ENCODE measurements around a stretch of chr12.

- RRBS: no CpG with 5 or more reads among the region's 9 CpGs
These were observed 101.7 kb upstream of the ETV6 start for GRCh38 chr12:11547802-11548152.

DNA sequence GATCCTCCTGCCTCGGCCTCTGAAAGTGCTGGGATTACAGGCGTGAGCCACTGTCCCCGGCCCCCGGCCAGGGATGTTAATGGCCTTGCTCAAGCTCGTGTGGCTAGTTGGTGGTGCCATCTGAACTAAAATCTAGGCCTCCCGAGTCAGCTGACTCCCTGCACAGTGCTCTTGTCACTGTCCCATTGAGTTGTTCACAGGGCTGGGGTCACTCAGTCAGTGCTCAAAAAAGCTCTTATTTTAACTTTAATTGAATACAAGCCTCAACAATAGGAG is 8.9 kb downstream of the ETV6 start:
- RRBS: no CpG with 5 or more reads among the region's 6 CpGs

DNA sequence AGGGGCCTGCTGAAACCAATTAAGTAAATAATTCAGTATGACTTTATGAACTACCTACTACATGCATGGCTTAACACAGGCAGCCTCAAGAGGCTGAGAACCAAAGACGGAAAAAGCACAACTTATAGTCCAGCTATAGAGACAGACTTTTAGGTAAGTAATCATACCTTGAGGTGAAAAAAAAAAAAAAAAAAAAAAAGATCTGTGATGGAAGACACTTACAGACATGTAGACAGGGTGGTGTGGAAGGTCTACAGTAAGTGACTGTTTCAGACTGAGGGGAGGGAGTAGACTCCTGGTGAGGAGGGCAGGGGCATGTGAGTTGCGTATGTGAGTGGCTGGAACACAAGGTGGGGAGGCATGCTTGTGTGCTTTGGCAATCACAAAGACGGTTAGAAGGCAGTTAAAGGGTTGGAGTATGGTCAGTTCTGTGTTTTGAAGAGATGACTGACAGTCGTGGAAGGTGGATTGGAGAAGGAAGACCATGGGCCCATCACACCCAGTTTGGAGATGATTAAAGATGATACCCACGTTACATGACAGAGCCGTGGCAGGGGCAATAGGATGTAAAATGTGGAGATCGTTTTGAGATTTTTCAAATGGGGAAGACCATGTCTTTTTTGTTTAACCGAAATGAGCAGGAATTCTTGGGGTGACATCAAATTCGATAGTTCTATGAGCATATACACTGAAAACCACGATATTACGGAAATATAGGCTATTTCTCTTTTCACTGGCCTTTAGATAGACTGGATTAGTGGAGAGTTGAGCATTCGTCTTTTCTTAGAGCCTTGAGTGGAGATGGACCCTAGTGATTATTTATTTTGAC is 65.2 kb downstream of the ETV6 start:
- RRBS: no CpG with 5 or more reads among the region's 12 CpGs

- RRBS: no CpG with 5 or more reads among the region's 9 CpGs
These were observed 69.5 kb downstream of the ETV6 start for GRCh38 chr12:11718665-11719637.

GRCh38 chr12:11729980-11730775 is 80.7 kb downstream of the ETV6 start:
- RRBS: no CpG with 5 or more reads among the region's 11 CpGs

DNA sequence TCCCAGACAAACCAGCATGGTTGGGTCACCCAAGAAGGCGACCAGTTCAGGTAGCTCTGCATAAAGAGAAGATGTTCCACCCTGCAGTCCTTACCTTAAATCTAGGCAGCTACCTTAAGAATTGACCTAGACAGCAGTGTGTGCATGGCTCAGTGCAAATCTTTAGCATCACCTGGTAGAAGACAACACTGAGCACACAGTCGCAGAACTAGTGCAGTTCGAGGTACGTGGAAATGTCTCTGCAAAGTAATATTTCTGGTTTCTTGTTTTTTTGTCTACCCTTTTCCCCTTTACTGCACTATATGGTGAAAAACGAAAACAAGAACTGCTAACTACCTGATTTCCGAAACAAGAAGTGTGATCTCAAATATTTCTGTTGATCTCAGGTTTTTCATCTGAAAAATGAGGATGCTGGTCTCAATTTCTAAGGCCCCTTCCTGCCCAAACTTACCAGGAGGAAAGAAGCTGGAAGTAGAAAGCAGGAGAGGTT is 82.5 kb downstream of the ETV6 start:
- RRBS: no CpG with 5 or more reads among the region's 6 CpGs

DNA sequence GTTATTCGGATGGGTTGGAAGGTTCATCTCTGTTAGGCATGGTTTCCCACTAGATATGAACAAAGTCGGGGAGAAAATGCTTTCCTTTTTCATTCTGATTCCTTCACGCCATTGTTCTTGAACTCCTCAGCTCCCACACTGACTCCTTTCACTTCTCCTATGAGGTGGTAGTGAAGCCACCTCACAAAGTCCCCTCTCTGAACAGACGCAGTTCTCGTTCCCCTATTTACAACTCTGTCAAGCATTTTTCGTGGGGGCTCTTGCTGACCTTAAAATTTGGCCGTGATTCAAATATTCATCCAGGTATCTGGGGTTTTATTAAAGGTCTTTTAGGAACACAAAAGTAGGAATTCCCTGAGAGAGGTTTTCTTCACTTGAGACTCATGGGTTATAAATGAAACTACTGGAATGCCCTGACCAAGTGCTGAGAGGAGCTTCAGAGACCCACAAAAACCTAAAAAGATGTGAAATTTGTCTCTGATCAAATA is 113.6 kb downstream of the ETV6 start:
- RRBS: no CpG with 5 or more reads among the region's 7 CpGs

- RRBS: no CpG with 5 or more reads among the region's 3 CpGs
These were observed 188.4 kb upstream of the BCL2L14 start for GRCh38 chr12:11882398-11882613.

- RRBS: no CpG with 5 or more reads among the region's 20 CpGs
These were observed 179.4 kb upstream of the BCL2L14 start for GRCh38 chr12:11890980-11892184.

DNA sequence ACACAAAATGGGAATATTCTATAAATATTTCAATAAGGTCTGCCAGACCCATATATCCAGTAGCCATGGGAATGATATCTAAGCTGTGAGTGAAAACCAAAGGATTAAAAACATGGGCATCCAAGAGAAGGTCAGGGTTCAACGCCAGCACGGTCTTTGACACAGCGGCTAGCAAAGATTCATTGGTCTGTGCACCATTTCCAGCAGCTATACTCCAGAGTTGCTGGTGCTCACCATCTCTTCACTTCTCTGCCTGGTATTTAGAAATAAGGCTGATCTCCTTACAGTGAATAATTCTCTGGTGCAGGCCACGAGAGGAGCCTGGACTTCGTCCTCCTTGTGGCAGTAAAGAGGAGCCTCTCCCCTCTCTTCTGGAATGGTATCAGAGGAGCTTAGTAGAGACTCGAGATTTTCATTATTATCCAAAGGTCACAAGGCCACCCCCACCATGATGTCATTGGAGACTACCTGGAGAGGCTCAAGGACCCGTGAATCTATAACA is 30.9 kb upstream of the BCL2L14 start:
- RRBS: no CpG with 5 or more reads among the region's 7 CpGs

DNA sequence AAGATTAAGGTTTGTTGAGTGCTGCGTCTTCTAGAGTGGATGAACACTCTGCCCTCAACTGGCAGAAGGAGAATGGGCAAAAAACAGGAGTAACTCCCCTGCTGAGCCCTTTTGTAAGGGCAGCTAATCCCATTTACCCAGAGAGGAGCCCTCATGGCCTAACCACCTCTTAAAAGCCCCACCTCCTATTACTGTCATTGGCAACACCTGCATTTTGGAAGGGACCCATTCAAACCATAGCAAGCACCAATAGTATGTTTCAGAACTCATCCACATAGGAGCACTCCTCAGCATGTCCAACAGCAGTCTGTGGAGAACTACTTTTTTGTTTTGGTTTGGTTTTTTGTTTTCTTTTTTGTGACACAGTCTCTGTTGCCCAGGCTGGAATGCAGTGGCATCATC is 47.5 kb downstream of the BORCS5 start:
- RRBS: no CpG with 5 or more reads among the region's 1 CpG

DNA sequence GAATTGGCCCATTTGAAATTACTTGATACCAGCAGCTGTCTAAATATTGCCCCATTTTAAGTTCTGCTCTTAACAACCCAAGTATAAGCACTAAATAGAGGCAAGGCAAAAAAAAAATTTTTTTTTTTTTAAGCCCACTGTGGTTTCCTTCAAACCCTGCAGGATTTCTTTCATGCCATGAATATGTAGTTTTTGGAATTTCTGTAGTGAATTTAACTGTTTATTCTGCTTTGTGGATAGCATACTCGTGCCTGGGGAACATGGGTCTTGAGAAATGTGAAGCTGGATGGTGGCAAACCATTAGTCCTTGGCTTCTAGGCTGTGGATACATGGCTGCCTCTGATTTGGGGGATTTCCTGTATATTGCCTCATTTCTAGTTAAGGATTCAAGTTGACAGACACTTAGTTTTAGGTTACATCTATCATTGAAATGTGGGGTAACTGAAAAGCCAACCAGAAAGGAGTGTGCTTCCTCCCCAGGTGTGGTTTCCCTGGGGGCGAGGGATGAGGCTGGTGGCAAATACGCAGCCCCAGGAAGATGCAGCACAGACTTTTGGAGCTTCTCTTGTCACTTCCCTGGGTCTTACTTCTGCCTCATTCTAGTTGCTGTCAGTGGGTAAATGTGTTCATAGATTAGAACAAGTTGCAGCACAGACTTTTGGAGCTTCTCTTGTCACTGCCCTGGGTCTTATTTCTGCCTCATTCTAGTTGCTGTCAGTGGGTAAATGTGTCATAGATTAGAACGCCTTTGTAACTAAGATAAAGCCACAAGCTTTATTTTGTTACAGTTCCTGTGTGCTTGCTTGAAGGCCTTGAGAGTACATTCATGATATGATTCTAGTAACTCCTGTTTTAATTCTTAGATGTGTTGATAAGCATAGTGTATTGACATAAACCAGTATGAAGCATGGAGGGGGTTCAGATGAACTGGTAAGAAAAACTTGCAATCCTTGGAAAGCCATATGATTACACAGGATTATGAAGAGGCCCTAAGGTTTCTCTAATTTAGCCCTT is 85.0 kb downstream of the BORCS5 start:
- RRBS: no CpG with 5 or more reads among the region's 4 CpGs

DNA sequence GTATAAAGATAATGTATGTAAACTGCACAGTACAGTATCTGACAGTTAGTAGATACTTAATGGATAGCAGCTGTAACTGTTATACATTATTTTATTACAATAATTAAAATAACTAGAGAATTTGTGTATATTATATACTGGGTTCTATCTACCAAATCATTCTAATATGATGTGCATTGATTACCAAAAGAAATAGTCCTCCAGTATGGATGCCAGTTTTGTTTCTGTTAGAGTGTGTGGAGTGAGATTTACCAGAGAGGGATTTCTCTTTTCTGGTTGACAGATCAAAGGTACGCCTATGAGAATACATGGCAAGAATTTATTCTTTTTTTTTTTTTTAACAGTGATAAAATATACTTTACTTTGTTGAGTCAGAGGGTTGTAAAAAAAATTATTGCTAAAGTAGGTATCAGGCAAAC is 94.0 kb downstream of the BORCS5 start:
- RRBS: no CpG with 5 or more reads among the region's 1 CpG

DNA sequence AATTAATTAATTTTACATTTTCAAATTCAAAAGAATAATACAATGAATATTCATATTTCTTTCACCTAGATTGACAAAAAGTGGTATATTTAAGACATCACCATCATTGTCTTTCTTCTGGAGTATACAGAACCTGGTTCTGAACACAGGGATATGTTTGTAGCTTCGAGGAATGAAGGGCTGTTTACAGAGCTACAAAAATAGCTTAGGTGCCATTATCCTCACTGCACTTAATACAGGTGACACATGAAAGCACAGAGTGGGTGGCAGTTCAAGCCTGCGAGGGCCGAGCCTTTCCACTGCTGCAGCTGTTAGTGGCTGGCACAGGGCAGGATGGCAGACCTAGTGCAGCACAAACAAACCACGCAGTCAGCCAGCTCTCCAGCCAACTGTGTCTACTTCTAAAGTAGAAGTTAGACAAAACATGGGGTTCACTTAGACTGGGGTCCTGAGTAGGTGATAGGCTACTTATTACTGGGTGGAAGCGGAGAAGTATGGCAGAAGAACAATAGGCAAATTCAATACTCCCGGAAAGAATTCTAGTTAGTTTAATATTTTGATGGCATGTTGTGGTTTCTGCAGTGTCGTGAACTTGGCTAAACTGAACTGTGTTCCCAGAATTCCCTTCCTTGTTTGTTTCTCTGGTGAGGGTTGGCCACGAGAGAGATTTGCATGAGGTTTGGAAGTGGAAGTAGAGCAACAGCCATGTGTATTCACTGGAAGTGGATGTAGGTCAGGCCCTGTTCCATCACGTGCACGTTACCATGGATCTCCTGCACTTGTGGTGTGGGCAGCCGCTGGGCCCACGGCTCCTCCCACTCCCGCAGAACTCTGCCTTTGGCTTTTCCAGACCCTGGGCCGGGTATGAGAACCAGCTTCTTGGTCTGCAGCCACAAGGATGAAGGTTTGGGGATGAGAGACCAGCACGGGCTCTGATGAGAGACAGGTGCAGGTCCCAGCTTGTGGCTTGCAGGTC is 95.3 kb downstream of the DUSP16 start:
- RRBS: no CpG with 5 or more reads among the region's 15 CpGs

DNA sequence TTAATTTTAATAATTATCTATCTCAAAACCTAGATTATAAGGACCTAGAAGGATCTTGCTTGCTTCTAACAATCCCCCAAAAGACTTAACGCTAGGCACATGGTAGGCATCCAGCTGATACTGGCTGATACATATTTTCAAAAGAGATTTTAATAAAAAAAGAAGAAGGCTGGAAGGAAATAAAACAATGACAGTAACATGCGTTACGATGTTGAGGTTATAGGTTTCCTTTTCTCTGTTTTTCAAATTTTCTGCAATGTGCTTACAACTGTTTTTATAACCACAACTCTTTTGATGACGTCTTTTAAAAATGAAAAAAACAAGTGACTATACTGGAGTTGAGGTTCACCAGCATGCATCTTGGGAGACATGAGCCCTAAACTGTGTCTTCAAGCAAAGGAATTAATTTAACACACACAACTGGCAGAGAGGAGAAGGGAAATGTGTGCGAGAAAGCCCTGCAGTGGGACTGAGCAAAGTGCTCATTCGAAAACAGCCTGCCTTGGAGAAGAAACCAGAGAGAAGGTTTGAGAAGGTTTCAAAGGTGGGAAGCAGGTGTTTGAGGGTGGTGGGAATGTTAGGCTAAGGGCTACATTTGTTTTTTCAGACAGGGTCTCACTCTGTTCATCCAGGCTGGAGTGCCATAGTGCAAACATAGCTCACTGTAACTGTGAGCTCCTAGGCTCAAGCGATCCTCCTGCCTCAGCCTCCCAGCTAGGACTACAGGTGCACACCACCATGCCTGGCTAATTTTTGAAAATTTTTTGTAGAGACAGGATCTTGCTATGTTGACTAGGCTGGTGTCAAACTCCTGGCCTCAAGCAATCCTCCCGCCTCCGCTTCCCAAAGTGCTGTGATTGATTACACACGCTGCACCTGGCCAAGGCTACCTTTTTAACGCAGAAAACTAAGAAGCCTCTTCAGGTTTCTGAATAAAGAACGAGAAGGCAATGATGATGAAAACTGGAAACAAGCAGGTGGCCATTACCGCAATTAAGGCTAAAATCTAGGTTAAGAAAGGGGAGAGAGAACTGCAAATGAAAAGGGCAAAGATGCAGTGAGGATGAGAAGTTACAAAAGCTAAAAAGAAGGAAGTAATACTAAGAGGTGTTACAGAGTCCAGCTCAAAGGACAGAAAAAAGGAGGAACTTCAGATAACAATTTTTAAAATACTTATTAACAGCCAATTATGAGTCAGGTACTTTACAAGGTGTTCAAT is 80.1 kb downstream of the DUSP16 start:
- RRBS: no CpG with 5 or more reads among the region's 13 CpGs

DNA sequence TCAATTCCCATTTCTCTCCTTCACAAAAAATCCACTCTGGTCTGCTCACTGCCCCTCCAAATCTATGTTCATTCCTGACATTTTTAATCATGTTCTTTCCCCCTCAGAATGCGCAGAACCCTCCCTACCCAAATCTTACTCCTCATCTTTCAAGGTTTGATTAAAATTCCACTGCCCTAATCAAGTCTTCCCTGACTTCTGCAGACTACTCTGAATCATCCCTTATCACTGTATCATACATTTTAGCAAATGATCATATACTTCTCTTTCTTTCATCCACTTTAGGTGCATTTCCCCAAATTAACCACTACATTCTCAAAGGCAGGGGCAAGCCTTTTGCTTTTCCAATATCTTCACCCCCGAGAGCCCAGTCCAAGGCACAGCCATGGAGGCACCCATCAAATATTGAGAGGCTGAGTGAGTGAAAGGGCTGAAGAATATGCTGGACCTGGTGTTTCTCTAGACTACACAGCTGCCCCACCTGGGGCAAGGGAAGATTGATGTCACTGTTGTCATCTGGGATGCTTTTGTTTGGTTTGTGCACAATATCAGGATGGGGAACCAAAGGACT is 51.2 kb downstream of the DUSP16 start:
- RRBS: no CpG with 5 or more reads among the region's 2 CpGs

DNA sequence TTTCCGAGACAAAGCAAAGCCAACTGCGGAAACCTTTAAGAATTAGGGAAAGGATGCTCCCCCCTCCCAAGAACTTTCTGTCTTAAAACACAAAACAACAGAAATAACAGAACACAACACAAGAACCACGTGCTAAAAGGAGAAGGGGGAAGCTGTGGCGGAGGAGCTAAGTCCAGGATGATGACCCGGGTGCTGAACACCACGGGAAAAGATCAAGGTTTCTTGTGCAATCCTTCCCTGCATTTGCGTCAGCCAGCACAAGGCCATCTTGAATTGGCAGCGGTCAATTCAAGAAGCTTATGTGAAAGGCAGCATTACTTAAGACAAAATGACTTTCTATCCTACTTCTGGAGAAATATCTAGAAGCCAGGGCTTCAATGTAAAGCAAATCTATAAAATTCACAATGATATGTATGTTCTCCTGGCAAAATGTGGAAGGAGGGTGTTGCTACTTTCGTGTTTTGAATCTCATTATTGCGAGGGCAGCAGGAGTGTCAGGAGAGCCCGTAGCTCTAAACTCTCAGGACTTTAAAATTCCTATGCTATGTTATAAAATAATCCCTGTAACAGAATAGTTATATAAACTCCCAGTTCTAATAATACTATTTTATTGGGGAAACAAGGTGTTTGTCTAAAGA is 10.9 kb upstream of the CREBL2 start:
- RRBS: no CpG with 5 or more reads among the region's 11 CpGs

DNA sequence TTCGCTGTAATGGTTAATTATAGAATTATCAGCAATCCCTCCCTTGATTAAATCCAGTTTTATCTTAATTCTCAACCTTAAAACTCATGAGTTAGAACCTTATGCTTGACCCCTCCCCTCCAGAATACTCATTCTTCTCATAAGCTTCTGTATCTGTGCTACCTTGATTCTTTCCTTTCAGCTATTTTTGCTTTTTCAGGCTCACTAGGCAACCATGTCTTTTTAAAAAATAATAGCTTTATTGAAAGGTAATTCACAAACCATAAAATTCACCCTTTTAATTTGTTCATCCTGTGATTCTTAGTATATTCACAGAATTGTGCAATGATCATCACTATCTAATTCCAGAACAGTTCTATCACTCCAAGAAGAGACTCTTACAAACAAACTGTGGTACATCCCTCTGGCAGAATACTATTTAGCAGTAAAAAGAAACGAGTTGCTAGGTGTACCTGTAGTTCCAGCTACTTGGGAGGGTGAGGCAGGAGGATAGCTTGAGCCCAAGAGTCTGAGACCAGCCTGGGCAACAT is 14.7 kb downstream of the CREBL2 start:
- RRBS: no CpG with 5 or more reads among the region's 2 CpGs

GRCh38 chr12:12683580-12684169 is 12.3 kb downstream of the GPR19 start:
- RRBS: no CpG with 5 or more reads among the region's 3 CpGs

DNA sequence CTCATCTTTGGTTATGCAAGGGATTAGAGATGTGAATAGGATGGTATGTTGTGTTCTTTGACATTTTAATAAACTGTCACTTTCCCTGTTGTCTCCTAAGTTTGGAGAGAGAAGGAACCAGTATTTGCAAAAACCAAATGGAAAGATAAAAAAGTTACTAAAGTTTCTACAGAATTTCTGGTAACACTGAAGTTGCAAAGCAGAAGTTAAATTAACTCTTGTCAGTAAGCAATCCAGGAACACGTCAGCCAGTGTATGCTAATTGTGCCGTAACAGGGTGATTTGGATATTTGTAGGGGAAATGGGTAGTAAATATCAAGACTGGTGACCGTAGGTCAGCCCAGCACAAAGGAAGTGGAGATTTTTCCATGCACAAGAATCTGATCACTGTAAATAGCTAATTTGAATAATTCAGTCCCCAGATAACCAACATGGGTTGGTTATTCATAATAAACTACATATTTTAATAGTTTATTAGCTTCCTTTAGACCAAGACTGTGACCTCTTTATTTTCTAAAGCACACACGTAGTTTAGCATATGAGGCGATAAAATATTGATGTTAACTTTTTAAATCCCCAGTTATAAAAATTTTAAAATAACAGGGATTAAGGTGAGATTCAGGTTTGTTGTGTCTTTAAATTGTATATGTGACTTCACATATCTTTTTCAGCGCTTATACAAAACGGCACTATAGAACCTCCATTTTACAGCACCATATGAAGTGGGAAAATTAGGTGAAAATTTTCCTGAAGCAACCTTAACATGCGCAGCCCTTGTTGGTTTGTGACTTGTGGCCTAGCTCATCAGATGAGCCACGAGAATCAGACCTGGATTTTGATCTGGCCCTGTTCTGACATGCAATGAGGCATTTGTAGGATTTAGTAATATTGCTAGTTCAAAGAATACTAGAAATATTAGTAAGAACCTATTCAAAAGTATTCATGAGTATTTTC is 2.5 kb downstream of the CDKN1B start:
- RRBS: no CpG with 5 or more reads among the region's 9 CpGs

Measured in hTERT-HM (cell line).